ENCODE results near the genes PTGS2 and B3GALT2.

GRCh38 chr1:186679828-186681110, at the start of gene PTGS2:
PTGS2 (minus strand) TSS chr1:186680423.
- RRBS = 1% methylated on average over 3 of the region's 68 CpGs

DNA sequence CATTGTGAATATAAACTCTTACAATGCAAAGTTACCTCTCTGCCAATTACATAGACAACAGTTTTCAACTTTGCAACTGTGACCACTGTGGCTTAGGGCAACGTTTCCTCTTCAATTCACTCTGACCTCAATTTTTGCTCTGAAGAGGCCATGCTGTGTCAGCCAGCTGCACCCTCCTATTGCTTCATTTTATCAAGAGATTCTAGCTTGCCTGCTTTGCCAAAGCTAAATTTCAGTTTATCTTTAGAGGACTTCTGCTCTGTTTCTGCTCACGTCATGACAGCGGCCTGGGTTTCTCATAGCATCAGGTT, 154.5 kb downstream of the PLA2G4A start:
- RRBS = no CpG with 5 or more reads among the region's 3 CpGs

- RRBS = no CpG with 5 or more reads among the region's 2 CpGs
Observed at GRCh38 chr1:187408062-187408513, 579.3 kb downstream of the PLA2G4A start.

DNA sequence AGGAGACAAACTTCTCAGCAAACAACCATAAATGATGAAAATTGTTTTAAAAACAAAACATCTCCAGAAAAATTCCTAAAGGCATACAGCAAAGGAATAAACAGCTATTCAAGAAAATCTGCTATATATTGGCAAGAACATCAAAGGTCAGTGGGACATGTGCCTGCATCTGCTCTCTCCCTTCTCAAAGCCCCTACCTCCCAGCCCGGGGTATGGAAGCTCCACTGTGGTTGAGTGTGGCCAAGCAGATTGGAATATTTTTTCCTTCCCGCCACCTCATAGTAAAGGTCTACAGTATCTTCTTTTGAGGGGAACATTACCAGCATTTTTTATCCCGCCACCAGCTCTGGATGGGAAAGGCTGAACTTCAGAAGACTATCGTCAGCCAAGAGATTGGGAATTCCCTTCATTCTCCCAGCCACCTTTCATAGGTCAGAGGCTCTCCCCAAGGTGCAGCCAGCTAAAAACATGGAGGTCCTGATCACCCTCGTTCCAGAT, 1443.4 kb downstream of the PLA2G4A start:
- RRBS = no CpG with 5 or more reads among the region's 5 CpGs

DNA sequence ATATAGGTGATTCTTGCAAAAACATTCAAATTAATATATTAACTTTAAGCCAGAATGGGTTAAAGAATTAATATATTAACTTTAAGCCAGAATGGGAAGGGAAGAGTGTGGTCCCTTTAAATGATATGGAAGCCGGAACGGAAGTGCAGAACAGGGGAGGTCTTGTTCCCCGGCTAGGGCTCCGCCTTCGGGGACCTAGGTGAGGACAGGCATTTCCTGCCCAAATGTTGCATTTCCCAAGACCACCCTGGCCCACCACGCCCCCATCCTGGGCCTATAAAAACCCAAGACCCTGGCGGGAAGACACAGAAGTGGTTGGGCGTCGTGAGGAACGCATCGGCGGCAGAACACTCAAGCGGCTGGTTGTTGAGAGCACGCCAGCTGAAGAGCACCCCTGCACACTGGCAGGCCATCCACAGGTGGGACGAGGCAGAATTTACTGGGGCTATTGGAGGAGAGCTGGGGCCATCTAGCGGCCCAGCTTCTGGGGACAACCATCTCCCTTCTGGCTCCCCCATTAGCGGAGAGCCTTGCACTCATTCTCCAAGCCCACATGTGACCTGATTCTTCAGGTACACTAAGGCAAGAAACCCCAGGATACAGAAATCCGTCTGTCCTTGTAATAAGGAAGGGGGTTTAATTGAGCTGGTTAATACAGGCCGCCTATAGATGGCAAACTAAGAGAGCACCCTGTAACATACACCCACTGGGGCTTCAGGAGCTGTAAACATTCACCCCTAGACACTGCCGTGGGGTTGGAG, 1328.0 kb downstream of the BRINP3 start:
- RRBS = no CpG with 5 or more reads among the region's 20 CpGs

GRCh38 chr1:192539608-192540128, 35.9 kb upstream of the RGS1 start:
- RRBS = no CpG with 5 or more reads among the region's 1 CpG

- RRBS = no CpG with 5 or more reads among the region's 10 CpGs
Observed at GRCh38 chr1:192809858-192810821, 1.3 kb downstream of the RGS2 start.

GRCh38 chr1:192811461-192812487, 2.9 kb downstream of the RGS2 start:
- RRBS = no CpG with 5 or more reads among the region's 7 CpGs

DNA sequence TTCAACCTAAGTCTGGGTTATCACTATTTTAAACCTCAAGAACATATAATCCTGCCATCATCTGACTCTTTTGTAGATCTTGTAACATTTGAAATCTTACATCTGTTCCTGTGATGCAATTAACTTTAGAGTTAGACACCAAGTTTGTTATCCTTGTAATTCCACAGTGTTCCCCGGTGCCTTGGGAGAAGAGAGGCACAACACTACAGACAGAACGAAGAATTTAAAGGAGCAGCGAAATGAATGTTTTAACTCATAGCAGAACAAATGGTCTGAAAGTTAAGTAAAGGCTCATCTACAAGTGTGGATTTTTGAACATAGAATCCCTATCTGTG, 116.0 kb downstream of the UCHL5 start:
- RRBS = no CpG with 5 or more reads among the region's 3 CpGs

DNA sequence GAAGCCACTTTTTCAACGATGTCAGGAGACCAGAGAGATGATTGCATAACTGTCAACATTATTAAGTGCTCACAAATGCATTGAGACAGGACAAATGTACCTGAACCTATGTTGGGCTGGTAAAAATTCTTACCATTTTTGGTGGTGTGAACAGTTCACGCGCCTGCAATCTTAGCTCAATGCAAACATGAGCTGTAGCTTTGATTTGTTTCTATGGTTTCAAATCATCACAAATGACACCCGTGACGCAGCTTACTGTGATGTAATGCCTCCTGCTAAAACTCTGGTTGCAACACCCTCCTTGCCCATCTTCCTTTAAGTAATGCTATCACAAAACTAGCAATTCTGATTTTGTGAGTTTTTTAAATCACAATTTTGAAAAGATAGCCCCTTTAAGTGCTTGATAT, 104.3 kb downstream of the UCHL5 start:
- RRBS = no CpG with 5 or more reads among the region's 5 CpGs

DNA sequence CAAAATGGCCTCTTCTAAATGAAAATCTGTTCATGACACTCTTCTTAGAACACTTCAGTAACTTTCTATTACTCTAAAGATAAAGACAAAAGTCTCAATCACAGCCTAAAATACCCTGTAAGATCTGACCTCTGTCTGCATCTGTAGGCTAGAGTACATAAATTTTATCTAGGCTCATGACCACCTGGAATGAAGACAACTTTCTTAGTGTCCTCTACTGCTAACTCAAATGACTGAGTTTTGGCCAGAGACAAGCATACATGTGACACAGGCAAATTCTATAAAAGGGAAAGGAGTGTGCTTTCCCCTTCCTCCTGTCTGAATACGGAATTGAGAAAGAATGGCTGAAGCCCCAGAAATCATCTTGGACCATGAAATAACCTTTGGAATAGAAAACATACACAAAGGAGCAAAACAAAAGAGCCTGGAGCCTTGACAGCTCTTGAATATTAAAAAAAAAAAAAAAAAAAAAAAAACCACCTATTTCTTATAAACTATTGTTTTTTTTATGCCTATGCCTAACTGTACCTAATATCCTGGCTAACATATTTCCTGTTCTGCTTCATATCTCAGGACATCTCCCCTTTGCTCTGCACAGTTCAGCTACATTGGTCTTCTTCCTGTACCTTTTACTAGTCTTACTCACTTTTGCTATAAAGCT, 16.3 kb downstream of the UCHL5 start:
- RRBS = no CpG with 5 or more reads among the region's 1 CpG

- RRBS = no CpG with 5 or more reads among the region's 7 CpGs
Observed at GRCh38 chr1:193111449-193112110, 6.4 kb upstream of the GLRX2 start.

GRCh38 chr1:193185904-193186921, at the start of gene B3GALT2:
B3GALT2 (minus strand) TSS chr1:193186613.
- RRBS = no CpG with 5 or more reads among the region's 13 CpGs

GRCh38 chr1:194069296-194069629, 882.9 kb upstream of the B3GALT2 start:
- RRBS = no CpG with 5 or more reads among the region's 5 CpGs

- RRBS = no CpG with 5 or more reads among the region's 25 CpGs
Observed at GRCh38 chr1:194357908-194358413, 1171.5 kb upstream of the B3GALT2 start.

DNA sequence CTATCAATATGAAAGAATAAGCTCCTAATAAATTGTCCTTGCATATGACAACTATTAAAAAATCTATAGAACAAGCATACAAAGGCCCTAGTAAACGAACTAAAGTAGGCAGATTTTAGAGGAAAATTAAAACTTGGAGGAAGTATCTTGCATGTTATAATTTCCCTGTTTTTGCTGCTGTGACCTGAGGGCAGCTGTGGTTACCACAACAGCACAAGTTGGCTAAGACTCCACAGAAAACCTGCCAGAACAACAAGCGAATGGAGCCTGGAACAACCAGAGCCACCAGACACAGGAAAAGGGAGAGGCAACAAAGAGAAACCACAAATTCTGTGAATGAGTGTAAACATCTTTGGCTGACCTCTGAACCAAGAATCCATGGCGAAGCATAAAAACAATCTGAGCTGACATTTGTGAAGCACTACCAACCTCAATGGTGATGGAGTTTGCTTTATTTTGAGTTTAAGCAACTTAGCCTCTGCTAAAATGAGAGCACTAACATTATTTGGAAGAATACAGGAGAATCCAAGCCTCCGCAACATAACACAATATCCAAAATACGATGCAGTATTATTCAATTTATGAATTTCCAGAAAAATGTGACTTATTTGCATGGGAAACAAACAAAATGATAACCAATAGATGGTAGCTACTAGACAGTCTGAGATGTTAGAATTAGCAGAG, 207.4 kb downstream of the KCNT2 start:
- RRBS = no CpG with 5 or more reads among the region's 5 CpGs

GRCh38 chr1:196877888-196878659, 9.8 kb upstream of the CFHR4 start:
- RRBS = 91% methylated on average over 14 of the region's 31 CpGs

DNA sequence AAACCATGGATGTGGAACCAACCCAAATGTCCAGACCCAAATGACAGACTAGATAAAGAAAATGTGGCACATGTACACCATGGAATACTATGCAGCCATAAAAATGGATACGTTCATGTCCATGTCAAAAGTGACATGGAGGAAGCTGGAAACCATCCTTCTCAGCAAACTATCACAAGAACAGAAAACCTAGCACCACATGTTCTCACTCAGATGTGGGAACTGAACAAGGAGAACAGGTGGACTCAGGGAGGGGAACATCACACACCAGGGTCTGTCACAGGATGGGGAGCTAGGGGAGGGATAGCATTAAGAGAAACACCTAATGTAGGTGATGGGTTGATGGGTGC, 20.0 kb downstream of the CFHR4 start:
- RRBS = no CpG with 5 or more reads among the region's 1 CpG

DNA sequence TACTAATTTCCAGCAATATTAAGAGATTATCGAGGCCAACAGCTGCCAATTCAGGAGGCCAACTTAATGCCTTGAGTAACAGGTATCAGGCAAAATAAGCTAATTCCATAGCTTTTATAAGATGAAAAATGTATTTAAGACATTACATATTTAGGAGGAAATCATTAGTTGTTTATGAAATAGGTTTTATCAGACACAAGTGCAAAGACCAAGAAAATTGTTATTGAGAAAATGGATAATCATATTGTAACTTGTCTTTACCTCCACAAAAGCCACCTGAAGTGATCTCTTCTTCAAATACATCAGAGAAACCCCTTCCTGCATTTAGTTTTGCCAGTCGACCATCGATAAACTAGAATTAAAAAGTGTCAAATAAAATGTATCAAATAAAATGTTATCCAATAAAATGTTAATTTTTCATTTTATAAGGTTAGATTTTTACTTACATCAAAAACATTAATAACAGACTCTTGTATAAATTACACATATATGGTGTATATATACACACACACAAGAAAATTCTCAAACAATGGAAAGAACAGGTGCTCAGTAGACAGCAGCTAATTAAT, 222.4 kb downstream of the DENND1B start:
- RRBS = no CpG with 5 or more reads among the region's 3 CpGs

DNA sequence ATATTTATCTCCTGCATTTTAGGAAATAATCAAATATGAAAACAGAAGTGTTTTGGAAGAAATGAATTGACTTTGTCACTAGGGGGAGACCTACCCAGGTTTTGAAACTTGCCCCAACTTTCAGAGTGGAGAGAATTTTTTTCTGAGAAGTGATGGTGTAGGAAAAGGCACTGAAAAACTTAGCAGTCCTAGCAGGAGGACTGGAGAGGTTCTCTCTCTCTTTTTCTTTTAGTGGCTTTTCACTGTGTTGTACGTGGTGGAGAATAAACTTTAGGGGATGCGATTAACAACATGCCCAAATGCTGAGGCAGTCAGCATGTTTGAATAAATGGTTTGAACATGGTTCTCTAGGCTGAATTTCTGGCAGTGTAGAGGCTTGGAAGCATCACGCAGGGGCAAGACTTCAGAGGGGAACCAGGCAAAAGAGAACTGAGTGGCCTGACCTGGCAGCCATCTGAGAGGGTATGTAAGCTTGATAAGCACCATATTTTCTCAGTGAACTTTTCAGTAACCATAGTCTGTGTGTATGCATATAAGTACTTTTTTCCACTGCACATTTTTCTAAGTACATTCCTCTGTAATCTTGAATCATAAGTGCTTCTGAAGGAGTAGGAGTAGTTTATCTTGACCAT, 68.2 kb upstream of the NEK7 start:
- RRBS = no CpG with 5 or more reads among the region's 3 CpGs

All from CMK (cell line).